B cell (primary cell): ENCODE measurements around a stretch of chr3.

DNA sequence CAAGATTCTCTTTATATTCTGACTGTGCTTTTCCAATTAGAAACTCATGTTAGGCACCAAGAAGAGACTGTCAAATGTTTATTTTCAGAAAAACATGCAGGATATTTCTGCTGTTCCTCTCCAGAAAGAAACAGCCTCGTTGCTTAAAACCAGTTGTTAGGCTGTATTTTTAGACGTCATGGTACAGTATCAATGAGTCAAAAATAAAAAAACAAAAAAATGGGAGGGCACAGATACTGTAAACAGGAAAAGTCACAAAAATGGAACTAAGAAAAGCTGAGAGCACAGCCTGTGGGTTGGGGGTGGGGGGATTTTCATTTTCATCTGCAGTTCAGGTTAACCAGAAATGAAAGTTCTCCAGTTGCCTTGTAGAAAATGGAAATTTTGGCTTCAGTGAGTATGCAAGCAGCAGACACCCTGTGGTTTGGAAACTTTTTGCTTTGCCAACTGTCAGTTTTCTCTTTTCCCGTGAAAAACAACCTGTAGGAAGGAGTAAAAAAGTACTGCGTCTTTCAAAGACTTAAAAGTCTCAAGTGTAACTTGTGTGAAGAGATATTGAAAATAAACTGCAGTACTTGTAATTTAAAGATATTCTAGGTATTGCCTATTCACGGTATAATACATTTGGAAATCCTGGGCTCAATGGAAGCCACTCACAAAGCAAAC lies 59.0 kb downstream of the FRMD4B start:
- PRO-cap = no peak
- CAGE, long polyA plus RNA = no peak

DNA sequence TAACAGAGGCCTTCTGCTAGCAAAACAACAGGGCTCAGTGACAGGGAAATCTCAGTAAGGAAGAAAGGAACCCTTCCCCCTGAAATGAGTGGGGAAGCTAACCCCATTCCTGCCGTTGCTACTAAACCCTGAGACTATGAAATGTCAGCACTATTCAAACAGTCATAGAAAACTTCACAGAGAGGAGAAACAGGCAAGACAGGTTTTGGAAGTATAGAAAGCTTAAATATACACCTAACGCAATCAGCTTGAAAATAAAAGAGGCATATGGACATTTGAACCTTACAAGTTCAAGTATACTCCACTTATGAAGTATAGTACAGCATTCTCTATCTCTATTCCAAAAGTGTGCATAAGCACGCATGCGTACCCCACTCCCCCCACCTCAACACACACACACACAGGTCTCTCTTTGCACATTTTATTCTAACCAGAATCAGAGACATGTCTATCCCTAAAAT lies 17.6 kb upstream of the FRMD4B start:
- PRO-cap = no peak
- CAGE, long polyA plus RNA = no peak

DNA sequence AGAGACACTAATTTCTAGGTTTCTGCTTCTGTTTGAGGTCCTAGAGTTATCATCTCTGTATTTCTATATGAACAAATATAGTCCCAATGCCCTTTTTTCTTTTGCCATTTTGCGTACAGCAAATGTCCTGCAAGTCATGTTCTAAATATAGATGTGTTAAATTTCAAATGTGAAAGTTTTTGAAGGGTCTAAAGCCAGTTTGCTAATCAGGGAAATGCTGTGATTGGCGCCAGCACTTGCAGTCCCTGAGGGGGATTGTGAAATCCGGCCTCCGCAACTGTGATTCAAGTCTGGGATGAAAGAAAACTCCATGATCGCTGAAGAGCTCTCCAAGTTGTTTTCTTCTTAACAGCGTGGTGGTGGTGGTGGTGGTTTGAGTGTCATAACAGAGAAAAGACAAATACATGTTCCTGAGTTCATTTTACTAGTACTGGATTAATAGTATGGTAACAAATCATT lies 51.8 kb downstream of the MITF start:
- PRO-cap = no peak
- CAGE, long polyA plus RNA = no peak

GRCh38 chr3:69865783-69866533 lies 126.7 kb downstream of the MITF start:
- PRO-cap = no peak
- CAGE, long polyA plus RNA = no peak

GRCh38 chr3:71006006-71006205 lies 577.6 kb downstream of the FOXP1 start:
- PRO-cap = no peak
- CAGE, long polyA plus RNA = no peak

- PRO-cap = no peak
- CAGE, long polyA plus RNA = no peak
Observed at GRCh38 chr3:71026807-71027569, 556.5 kb downstream of the FOXP1 start.

GRCh38 chr3:71064656-71065466 lies 518.7 kb downstream of the FOXP1 start:
- PRO-cap = bidirectional peak, plus-strand start at chr3:71064891, minus-strand start at chr3:71064922; bidirectional peak, plus-strand start at chr3:71065177, minus-strand start at chr3:71065118
- CAGE, long polyA plus RNA = no peak

DNA sequence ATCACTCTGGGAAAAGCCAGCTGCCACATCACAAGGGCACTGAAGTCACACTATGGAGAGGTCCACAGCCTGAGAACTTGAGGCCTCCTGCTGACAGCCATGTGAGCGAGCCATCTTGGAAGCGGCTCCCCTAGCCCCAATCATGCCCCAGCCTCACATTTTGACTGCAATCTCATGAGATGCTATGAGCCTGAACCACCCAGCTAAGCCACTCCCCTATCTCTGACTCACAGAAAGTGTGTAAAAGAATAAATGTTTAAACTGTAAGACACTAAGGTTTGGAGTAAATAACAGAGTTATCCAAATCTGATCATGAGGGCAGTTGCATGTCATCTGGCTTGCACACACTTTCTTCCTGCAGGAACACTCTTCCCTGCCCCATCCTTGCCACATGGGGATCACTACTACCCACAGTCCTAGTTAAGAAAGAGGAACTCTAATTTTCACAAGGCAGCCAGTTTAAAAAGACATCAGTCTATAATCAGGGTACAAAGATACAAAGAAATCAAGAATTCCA lies 494.2 kb downstream of the FOXP1 start:
- PRO-cap = no peak
- CAGE, long polyA plus RNA = no peak

- PRO-cap = no peak
- CAGE, long polyA plus RNA = no peak
Observed at GRCh38 chr3:71127267-71128275, 456.0 kb downstream of the FOXP1 start.

DNA sequence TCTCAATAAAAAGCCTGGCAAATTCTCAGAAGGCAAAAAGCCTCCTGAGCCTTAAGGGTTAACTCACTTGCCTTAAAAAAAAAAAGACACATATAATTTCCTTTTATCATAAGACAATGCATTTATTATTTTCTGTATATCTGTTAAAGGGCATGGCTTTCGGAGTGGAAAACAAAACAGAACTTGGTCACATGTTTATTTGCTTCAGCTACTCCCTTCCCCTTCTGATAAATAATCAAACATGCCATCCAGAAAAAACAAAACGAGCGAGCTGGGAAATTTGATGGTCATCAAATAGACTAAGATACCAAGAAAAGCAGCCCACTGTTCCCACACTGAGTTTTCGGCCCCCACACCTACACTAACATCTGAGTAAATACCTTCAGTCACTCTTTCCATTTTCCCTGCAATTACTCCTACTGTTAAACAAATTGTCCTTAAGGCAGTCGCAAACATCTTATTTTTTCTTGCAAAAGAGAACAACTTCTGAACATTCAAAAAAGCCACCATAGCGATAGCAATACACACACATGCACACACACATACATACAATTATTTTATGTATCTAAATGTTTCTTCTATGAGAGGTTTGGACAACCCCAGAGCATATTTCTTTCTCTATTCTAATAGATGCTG lies 454.6 kb downstream of the FOXP1 start:
- PRO-cap = unidirectional peak, plus-strand start at position 260 of the sequence
- CAGE, long polyA plus RNA = no peak

- PRO-cap = no peak
- CAGE, long polyA plus RNA = no peak
Observed at GRCh38 chr3:71142889-71143280, 440.6 kb downstream of the FOXP1 start.

GRCh38 chr3:71153684-71154007 lies 429.9 kb downstream of the FOXP1 start:
- PRO-cap = no peak
- CAGE, long polyA plus RNA = no peak

- PRO-cap = no peak
- CAGE, long polyA plus RNA = no peak
Observed at GRCh38 chr3:71163547-71164003, 420.0 kb downstream of the FOXP1 start.

- PRO-cap = no peak
- CAGE, long polyA plus RNA = no peak
Observed at GRCh38 chr3:71168222-71168851, 415.2 kb downstream of the FOXP1 start.

GRCh38 chr3:71245852-71246580 lies 337.5 kb downstream of the FOXP1 start:
- PRO-cap = no peak
- CAGE, long polyA plus RNA = no peak

- PRO-cap = unidirectional peak, plus-strand start at chr3:71391291; bidirectional peak, plus-strand start at chr3:71391799, minus-strand start at chr3:71391765
- CAGE, long polyA plus RNA = no peak
Observed at GRCh38 chr3:71391209-71392195, 192.0 kb downstream of the FOXP1 start.

DNA sequence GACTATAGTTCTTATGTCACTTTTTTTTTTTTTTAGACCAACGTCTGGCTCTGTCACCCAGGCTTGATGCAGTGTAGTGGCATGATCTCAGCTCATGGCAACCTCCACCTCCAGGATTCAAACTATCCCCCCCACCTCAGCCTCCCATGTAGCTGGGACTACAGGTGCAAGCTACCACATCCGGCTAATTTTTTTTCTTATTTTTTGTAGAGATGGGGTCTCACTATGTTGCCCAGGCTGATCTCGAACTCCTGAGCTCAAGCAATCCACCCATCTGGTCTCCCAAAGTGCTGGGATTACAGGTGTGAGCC lies 100.8 kb downstream of the FOXP1 start:
- PRO-cap = no peak
- CAGE, long polyA plus RNA = no peak

- PRO-cap = no peak
- CAGE, long polyA plus RNA = no peak
Observed at GRCh38 chr3:71725663-71726148, 504 bp upstream of the EIF4E3 start.

GRCh38 chr3:72173980-72174455 lies 389.1 kb upstream of the PROK2 start:
- PRO-cap = no peak
- CAGE, long polyA plus RNA = no peak

GRCh38 chr3:72288709-72289928 lies 504.2 kb upstream of the PROK2 start:
- PRO-cap = bidirectional peak, plus-strand start at chr3:72289579, minus-strand start at chr3:72289474
- CAGE, long polyA plus RNA = no peak